Airway epithelial cell (primary cell): ENCODE data around the genes MXRA5 and TBL1X.

GRCh38 chrX:2629943-2630333, 61.2 kb upstream of the CD99 start:
- RAMPAGE, long total RNA: no peak

GRCh38 chrX:2889560-2890117, 39.5 kb downstream of the ARSD start:
- RAMPAGE, long total RNA: no peak

GRCh38 chrX:2908422-2909025, 20.6 kb downstream of the ARSD start:
- RAMPAGE, long total RNA: no peak

GRCh38 chrX:3346331-3347366, at the start of gene MXRA5:
MXRA5 (minus strand) TSS chrX:3346652.
- RAMPAGE, long total RNA: no peak

DNA sequence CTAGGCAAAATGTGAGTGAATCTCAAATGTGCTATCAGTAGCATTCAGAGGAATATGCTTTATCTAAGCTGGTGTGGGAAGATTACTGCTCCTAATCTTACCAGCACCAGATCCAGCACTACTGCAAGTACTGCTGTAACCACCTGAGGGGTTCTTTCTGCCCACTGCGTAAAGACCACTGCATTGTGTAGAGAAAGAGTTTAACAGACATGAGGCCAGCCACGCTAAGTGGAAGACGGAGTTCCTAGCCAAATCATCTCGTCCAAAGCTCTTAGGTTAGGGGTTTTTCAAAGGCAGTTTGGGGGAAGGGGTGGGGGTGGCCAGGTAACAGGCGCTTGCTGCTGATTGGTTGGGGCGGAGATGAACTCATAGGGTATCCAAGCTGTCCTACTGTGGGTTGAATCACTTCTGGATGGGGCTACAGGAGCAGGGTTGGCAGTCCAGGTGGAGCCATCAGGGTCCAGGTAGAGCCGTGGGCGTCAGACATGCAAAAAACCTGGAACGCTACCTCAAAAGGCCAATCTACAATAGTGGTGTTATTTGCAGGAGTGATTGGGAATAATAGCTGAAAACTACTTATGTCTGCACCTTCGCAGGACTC, 579.8 kb downstream of the NLGN4X start:
- RAMPAGE, long total RNA: no peak

DNA sequence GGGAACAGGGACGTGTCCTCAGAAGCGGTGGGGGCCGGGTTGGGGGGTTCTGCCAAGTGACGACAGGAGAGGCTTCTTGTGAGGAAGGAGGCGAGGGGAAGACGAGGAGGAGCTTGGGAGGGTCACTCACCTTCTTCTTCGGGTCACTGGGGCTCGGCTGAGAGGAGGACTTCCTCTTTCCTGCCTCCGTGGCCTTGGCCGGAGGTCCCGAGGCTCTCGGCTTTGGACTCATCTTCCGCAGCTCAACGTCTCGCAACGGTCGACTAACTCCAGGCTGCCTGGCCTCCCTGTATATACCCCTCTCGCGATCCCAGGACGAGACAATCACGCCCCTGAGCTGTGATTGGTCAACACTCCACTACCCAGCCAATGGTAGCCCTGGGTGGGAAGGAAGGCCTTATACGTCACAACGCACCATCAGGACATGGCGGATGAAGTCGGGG, 631 bp downstream of the VCX3A start:
- RAMPAGE, long total RNA: no peak

- RAMPAGE, long total RNA: no peak
Measured at GRCh38 chrX:6891442-6891895, 256.0 kb upstream of the STS start.

- RAMPAGE, long total RNA: no peak
Measured at GRCh38 chrX:7117580-7117995, 29.9 kb upstream of the STS start.

DNA sequence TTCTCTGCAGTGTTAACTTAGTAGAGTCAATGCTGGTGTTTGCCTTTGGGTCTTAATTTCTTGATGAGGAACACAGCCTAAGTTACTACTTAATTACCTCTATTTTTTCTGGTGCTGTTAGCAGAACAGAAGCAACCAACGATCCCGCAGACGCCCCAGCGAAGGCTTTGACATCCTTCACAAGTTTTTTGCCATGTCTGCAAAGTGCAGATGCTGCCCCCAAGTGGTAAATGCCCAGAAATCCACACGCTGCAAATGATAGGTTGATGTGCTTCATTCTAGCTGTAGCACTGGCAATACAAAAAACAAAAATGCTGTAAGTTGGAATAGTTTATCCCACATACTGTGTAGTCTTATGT, 1.4 kb downstream of the PNPLA4 start:
- RAMPAGE, long total RNA: no peak

GRCh38 chrX:9336334-9336641, 128.6 kb upstream of the TBL1X start:
- RAMPAGE, long total RNA: no peak

GRCh38 chrX:9464720-9465717, at the start of gene TBL1X:
TBL1X (plus strand) TSS chrX:9465058.
- RAMPAGE, long total RNA: no peak

DNA sequence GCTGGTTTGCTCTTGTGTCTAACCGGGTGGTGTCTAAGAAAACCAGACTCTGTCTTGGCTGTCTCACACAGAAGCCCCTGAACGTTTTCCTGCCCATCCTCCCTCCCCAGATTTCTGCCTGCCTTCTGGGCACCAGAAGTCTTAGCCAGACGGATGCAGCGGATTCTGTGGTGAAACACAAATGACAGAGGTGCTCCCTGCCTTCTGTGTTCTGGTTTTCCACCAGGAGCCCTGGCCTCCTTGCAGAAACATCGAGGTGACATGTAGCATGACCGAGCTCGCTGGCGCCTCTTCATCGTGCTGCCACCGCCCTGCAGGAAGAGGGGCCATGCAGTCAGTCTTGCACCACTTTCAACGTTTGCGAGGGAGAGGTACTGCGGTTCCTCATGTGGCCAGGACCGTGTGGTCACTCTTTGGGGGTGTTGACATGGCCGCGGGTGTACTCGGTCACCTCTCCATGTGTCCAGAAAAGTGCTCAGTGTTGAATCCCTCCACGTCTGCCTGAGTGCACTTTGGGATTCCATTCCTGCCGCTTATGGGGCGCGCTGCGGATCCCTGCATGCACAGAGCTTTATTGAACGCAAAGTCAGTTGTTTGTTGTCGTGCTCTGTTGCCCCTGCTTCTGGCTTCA, 112.2 kb downstream of the GPR143 start:
- RAMPAGE, long total RNA: no peak

DNA sequence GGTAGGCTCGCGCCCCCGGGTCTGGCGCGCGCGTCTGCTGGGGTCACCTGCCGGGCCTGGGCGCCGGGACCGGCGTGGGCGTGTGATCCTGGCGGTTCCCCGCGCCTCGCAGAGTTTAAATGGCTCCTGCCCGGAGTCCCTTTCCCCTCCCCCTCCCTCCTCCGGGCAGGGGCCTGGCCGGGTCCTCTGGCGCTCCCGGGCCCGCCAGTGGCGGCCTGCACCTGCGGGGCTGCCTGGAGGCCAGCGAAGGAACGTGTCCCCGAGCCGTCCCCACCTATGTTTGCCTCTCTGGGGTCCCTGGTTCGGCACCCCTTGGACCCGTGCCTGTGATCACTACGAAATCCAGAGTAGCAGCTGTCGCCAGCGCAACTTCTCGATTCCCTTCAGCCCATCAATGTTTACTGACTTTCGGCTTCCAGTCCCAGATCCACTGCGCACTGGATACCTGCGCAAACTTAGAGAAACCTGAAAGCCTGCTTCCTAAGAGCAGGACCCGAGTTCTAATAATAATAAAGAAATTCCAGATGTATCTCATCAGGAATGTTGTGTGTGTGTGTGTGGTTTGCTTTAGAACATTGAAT, 656 bp downstream of the SHROOM2 start:
- RAMPAGE, long total RNA: no peak

- RAMPAGE, long total RNA: no peak
Measured at GRCh38 chrX:10010683-10011539, 43.8 kb downstream of the CLDN34 start.

DNA sequence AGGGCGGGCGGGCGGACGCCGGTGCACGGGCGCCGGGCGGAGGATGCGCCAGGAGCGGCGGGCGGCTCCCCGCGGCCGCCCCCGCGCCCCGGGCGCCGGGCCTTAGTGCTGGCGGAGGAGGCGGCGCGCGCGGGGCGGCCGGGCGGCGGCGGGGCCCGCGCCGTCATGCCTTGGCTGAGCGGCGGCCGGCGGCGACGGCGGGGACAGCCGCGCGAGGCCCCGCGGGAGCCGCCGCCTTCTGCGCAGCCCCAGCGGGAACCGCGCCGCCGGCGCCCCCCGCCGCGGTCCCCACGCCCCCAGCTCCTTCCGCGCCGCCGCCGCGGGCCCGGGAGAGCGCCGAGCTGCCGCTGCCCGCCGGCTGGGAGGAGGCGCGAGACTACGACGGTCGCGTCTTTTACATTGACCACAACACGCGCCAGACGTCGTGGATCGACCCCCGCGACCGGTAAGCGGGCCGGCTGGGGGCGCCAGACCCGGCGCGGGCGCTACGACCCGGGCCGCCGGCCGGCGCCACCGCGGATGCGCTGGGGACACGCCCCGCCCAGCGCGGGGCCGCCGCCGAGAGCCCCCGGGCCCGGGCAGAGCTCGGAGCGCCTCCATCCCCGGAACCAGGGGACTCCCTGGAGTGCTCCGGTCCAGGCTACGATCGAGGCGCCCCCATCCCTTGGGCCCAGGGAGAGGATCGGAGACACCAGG, 48.4 kb downstream of the CLDN34 start:
- RAMPAGE, long total RNA: no peak

GRCh38 chrX:10105089-10105882, 51.5 kb upstream of the CLCN4 start:
- RAMPAGE, long total RNA: no peak

GRCh38 chrX:10165399-10166178, 8.8 kb downstream of the CLCN4 start:
- RAMPAGE, long total RNA: no peak

- RAMPAGE, long total RNA: no peak
Measured at GRCh38 chrX:10482139-10482694, 138.2 kb downstream of the MID1 start.

- RAMPAGE, long total RNA: no peak
Measured at GRCh38 chrX:10566726-10567635, 53.4 kb downstream of the MID1 start.

GRCh38 chrX:10770287-10770591, 149.9 kb upstream of the MID1 start:
- RAMPAGE, long total RNA: no peak